Frontal cortex (tissue), 2 donors: ENCODE measurements around a stretch of chr2.

DNA sequence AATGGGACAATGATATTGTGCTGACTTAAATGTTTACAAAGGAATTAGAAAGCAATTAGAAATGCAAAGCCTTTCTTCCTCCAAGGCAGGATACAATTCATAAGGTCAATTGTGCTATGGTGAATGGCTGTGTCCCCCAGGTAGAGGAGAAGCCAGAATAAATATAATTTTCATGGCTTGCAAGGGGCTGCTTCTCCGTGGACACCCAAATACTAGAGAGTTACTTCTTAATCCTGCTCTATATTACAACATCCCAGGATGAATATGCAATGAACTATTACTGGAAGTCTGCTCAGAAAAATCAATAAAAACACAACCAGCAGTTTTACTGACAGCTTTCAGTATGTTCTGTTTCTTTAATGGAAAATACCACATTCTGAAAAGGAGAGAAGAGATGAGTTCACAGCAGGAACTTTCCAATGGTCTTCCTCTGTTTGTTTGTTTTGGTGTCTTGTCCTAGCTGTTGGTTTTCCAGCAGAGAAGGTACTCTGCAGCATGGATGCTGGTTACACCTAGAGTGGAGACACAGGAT, 213.1 kb downstream of the PID1 start:
- RAMPAGE, long total RNA = no peak

GRCh38 chr2:229080071-229080722, 190.9 kb downstream of the PID1 start:
- RAMPAGE, long total RNA = no peak

- RAMPAGE, long total RNA = no peak
Observed at GRCh38 chr2:229164888-229165296, 106.2 kb downstream of the PID1 start.

DNA sequence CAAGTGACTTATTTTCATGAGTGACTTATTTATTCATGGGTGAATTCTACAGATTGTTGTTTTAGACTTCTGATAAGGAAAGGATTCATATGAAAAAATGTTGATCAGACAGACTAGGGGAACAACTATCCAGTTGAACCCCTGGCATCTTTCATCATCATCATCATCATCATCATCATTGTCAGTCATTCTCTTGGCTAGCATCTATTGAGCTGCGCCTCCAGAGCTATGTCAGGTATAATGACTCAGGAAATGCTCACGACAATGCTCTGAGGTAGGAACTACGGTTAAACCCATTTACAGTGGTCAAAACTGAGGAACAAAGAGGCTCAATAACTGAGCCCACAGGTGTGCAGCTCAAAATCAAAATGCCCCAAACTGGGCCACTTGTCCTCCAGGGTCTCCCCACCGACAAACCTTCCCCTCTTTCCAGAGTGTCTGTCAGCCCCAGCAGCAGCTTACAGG, 93.5 kb downstream of the PID1 start:
- RAMPAGE, long total RNA = no peak

GRCh38 chr2:229180598-229181216, 90.4 kb downstream of the PID1 start:
- RAMPAGE, long total RNA = no peak

DNA sequence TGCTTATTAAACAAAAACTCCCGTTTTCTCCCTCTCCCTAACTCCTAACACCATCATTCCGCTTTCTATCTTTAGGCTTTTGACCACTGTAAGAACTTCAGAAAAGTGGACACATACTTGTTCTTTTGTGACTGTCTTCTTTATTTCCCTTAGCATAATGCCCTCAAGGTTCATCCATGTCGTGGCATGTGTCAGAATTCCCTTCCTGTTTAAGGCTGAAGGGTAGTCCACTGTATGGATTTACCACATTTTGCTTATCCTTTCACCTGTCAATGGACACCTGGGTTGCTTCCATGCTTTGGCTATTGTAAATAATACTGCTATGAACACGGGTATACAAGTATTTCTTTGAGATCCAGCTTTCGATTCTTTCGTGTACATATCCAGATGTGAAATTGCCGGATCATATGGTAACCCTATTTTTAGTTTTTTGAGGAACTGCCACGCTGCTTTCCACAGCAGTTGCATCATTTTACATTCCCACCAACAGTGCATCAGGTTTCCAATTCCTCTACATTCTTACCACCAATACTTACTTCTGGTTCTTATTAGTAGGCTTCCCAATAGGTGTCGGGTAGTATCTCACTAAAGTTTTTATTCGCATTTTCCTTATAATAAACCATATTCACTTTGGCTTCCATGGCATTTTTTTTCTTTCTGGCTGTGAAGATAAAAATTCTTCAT, 69.7 kb downstream of the PID1 start:
- RAMPAGE, long total RNA = no peak

DNA sequence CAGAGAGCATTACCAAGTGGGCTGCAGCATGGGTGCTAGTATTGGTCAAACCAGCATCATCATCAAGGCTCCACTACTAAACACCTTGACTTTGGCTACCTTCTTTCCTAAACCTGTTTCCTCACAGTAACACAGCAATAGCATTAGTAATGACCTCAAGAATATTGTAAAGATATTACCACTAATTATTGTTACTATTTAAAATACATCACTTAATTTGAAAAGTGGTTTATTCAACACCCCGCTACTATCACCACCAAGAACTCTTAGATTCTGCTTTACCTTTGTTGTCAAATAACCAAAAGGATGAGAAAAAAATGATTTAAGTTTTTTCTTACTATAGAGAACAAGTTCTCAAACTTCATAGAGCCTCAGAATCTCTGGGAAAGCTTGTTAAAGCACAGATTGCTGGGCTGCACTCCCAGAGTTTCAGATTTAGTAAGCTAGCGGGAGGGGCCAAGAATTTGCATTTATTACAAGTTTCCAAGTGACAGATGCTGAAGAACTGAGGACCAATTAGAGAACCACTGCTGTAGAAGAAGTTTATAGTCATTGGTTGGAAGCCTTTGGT, 32.2 kb downstream of the PID1 start:
- RAMPAGE, long total RNA = no peak

GRCh38 chr2:229247828-229248573, 23.1 kb downstream of the PID1 start:
- RAMPAGE, long total RNA = no peak

DNA sequence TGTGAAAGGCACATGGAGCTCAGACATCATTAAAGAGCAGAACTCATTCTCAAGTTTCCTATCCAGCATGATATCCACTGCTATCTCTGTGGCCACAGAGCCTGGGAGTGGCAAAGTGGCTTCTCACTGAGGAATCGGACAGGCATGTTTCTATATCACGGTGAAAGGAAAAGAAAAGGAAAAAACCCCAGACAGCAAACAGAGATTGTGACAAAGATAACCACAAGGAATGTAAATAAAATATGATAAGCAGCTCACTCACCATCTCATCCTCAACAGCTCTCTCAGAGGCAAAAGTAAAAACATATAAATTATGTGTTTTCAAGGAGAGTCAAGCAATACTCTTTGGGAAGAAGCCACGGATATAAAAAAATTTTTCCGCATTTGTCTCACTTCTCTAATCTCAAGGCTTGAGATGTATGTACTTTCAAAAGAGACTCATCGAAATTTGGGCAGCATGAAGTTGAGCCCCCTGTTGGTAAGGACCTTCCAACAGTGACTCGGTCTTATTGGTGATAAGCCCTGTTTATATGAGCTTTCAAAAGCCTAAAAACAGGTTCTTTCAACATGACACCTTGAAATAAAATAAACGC, 2.3 kb downstream of the PID1 start:
- RAMPAGE, long total RNA = no peak

GRCh38 chr2:229282946-229283317, 11.8 kb upstream of the PID1 start:
- RAMPAGE, long total RNA = no peak

- RAMPAGE, long total RNA = no peak
Observed at GRCh38 chr2:229300983-229301270, 29.8 kb upstream of the PID1 start.

DNA sequence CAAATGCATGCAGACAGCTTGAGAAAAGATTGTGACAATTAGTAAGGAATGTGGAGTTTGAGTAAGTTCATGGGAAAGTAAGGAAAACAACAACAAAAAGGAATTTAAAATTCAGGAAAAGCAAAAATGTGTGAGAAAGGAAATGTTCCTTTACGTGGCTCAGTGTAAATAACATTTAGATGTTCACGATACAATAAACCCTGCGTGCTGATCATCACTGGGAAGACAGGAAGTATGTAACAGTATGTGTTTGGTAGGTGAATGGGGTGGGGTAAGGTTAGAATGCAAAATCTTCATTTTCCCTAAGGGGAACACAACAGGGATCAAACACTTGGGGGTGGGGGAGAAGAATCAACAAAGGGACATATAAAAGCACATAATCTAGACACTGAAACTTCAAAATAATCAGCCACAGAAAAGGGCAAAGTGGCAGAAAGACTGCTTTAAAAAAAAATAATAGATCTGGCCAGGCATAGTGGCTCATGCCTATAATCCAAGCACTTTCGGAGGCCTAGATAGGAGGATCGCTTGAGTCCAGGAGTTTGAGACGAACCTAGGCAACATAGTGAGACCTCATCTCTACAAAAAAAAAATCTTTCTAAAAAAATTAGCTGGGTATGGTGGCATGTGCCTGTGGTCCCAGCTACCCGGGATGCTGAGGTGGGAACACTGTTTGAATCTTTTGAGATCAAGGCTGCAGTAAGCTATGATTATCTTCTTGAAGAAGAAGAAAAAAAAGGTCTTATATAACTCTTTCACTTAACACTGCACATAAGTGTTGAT, 72.5 kb downstream of the TRIP12 start:
- RAMPAGE, long total RNA = no peak

DNA sequence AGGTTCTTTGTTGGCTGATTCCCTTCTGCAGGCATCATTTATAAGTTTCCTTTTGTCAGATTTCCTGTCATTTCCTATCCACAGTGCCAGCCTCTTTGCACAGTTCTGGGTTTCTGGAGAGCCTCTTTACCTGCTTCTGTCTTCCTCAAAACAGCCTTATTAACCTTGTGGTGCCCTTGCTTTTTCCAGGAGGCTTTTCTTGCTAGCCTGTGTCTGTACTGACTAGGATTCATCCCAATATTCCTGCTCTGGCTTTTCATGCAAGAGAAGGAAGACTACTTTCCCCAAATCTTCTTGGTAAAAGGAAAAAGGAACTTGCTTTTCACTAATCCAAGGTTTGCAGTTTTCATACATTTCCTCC, 58.8 kb upstream of the SLC16A14 start:
- RAMPAGE, long total RNA = no peak

- RAMPAGE, long total RNA = no peak
Observed at GRCh38 chr2:230185780-230186289, 33.9 kb downstream of the SP110 start.

GRCh38 chr2:230203167-230203777, 16.5 kb downstream of the SP110 start:
- RAMPAGE, long total RNA = no peak

- RAMPAGE, long total RNA = no peak
Observed at GRCh38 chr2:230217421-230217899, 2.3 kb downstream of the SP110 start.

DNA sequence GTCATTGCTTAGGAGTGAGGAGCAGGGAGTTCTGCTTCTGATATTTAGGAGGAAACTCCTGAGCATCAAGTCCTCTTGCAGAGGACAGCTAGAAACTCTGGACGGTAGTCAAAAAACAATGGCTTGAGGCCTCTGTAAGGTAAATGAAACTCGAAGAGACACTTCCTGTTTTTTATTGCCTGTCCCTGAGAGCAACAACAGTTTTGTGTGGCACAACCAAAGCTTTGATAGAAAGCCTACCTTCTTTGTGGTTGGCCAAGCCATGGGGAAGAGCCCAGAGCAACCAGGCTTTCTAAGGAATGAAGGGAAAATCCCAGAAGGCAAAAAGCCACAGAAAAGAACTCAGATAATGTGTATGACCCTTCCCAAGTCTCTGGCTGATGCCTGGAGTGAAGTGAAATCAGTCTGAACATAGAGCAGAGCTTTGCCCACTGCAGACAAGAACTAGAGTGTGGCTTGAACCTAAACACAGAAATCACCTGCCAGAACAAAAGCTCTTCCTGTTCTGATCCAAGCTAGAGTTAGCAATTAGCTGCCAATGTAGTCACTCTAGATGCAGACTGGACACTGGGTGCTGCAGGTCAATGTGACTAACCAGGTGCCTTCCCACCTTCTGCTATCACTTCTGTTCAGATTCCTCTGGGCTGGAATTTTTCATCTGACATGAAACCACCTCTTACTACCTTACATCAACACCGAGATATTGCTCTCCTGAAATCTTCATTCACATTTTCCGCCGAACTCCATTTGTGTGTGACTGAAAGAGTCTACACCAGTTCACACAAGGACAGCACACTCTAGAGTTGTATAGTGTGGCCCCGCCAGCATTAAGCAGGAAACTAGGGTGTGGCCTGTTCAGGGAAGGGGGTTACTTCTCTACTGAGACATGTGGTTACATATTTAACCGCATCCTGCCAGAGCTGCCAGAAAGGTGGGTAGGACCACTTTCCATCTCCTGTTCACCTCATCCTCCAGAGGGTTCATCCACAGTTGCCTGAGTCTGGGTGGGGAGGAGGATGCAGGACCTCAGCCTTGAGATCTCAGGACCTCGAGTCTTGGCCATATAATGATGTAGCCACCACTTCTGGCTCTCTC, 8.1 kb upstream of the SP140L start:
- RAMPAGE, long total RNA = no peak

GRCh38 chr2:230411000-230411401, 5.0 kb upstream of the SP100 start:
- RAMPAGE, long total RNA = no peak

DNA sequence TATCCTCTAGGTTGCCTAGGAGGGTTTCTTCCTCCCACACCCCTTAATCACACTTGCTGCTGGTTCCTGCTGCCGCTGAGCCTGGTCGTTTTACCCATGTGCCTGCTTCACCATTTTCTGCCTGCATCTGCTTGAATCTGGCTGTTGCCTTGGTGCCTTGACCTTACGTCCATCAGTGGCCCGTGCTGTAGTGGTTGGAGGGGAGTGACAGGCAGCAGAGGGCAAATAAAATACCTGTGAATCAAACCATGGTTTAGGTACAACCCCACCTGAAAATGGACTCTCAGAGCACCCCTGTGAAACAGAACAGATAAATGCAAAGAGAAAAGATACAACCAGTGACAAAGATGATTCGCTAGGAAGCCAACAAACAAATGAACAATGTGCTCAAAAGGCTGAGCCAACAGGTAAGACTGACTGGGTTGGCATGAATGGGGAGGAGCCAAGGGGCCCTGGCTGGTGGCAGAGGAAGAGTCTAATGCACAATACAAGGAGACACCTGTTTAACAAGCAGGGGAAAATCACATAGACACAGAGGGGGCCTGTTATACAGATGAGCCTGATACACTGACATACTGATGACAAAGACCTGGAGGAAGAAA, 33.4 kb downstream of the SP100 start:
- RAMPAGE, long total RNA = no peak

GRCh38 chr2:230575702-230576034, 137.0 kb upstream of the CAB39 start:
- RAMPAGE, long total RNA = no peak